ENCODE results near the gene APOC3.

GRCh38 chr11:116193182-116194401 lies 579.2 kb downstream of the BUD13 start:
- PRO-cap, 10 experiments = peak in 9 of 10 experiments; most common plus-strand start chr11:116194029 (in 2); most common minus-strand start chr11:116193866 (in 8)

DNA sequence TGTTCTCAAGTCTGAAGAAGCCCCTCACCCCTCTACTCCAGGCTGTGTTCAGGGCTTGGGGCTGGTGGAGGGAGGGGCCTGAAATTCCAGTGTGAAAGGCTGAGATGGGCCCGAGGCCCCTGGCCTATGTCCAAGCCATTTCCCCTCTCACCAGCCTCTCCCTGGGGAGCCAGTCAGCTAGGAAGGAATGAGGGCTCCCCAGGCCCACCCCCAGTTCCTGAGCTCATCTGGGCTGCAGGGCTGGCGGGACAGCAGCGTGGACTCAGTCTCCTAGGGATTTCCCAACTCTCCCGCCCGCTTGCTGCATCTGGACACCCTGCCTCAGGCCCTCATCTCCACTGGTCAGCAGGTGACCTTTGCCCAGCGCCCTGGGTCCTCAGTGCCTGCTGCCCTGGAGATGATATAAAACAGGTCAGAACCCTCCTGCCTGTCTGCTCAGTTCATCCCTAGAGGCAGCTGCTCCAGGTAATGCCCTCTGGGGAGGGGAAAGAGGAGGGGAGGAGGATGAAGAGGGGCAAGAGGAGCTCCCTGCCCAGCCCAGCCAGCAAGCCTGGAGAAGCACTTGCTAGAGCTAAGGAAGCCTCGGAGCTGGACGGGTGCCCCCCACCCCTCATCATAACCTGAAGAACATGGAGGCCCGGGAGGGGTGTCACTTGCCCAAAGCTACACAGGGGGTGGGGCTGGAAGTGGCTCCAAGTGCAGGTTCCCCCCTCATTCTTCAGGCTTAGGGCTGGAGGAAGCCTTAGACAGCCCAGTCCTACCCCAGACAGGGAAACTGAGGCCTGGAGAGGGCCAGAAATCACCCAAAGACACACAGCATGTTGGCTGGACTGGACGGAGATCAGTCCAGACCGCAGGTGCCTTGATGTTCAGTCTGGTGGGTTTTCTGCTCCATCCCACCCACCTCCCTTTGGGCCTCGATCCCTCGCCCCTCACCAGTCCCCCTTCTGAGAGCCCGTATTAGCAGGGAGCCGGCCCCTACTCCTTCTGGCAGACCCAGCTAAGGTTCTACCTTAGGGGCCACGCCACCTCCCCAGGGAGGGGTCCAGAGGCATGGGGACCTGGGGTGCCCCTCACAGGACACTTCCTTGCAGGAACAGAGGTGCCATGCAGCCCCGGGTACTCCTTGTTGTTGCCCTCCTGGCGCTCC lies at the start of gene APOC3:
Gene APOC3 (plus strand): TSS at position 432 of the 1,150 bp plus-strand sequence.
- PRO-cap, 10 experiments = no peak in any of the 10 experiments

GRCh38 chr11:116833271-116833745 lies 3.6 kb downstream of the APOC3 start:
- PRO-cap, 10 experiments = no peak in any of the 10 experiments

DNA sequence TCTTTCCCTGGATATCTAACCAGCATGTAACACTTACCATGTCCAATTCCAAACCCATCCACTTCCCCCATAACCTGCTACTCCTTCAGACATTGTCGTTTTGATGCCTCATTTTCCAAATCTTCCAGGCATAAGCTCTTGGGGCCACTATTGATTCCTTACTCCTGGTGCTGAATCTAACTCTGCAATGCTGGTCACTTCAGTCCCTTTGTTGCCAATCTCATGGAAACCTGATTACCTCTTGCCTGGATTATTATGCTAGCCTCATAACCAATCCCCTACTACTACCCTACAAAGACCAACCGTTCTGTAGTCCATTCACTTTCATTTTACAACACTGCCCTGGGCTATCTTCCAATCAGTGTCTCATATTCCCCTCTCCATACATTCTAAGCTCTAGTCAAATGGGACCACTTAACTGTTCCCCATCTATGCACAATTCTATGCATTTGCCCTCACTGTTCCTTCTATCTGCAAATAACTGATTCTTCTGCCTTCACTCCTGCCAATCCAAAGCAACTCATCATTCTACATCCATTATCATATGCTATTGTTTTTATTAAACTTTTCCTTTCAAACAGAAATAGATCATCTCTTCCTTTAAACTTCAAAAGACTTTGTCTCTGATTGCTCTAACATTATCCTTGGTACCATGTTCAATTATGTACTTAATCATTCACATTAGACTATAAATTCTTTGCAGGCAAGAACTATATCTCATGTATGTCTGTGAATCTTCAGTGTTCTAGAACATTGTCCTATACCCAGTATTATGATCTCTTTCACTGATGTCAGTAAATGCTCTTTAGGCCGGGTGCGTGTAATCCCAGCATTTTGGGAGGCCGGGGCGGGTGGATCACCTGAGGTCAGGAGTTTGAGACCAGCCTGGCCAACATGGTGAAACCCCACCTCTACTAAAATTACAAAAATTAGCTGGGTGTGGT lies 12.8 kb upstream of the APOA1 start:
- PRO-cap, 10 experiments = no peak in any of the 10 experiments

GRCh38 chr11:116851717-116852059 lies 14.3 kb upstream of the APOA1 start:
- PRO-cap, 10 experiments = no peak in any of the 10 experiments

DNA sequence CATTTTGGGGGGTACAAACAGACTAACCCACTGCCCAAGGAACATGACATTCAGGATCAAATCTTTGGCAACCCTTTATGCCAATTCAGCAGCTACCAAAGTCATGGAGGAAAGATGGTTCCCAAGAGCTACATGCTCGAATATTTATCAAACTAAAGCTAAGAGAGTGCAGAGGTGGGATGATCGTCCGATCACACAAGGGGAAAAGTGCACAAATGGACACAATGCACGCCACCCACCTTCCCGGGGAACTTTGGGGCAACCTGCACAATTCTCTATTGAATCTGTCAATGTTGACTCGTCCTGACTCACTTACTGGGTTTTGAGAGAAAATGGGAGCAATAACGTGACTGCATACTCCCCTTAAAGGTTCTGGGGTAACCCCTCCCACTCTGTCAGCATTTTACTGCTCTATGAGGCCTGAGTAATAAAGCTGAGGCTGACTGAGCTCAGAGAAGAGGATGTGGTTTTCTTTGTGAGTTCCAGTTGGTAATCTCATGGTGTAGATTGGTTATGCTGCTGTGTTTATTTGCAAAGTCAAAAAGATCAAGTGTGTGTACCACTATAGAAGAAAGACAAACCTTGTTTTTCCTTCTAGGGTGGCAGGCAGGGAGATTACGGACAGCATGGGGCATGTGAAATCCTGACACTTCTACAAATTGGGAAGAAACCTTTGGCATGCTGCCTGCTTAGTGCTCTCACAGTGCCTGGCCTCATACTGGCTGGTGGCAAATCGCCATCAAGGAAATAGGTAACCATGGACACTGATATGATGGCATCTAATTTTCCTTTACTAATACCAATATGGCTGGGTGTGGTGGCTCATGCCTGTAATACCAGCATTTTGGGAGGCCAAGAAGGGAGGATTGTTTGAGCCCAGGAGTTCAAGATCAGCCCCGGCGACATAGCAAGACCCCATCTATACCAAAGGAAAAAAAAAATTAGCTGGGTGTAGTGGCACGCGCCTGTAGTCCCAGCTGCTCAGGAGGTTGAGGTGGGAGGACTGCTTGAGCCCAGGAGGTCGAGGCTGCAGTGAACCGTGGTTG lies 16.2 kb upstream of the APOA1 start:
- PRO-cap, 10 experiments = no peak in any of the 10 experiments

GRCh38 chr11:116867137-116868228 lies 30.1 kb upstream of the APOA1 start:
- PRO-cap, 10 experiments = no peak in any of the 10 experiments

DNA sequence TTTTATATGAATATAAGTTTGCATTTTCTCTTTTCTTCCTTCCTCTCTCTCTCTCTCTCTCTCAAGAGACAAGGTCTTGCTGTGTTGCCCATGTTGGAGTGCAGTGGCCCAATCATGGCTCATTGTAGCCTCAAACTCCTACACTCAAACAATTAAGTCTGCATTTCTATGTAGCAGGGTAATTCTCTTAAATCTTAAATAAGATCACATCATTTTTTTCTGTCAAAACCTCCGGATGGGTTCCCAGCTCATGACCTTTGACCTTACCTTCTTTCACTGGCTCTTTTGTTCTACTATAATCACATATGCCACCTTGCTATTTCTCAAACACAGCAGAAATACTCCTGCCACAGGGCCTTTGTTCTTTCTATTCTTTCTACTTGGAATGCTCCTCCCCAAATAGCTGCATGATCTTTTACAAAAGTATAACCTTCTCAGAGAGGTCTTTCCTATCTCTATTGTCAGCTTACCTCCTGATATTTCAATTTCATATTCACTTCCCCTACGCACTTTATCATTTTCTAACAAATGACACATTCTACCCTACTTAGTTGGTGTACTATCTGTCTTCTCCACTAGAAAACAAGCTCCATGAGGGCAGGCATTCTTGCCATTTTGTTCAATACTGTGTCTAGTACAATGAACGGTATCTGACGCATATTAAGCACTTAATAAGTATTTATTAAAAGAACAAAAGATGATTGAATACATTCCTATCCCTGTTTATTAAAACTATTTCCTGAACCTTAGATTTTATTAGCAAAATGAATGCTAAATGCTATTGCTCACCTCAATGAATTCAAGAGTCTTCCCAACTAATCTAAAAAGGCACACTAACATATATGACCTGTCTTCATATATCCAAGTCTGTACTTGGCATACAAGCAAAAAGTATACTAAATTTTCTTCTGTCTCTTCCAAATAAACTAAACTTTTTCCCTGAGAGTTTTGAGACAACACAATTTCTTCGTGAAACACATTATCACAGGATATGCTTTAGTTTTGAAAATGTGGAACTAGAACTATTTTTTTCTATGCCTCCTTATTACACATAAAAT lies 96.5 kb upstream of the APOA1 start:
- PRO-cap, 10 experiments = no peak in any of the 10 experiments

GRCh38 chr11:116947943-116948379 lies 110.5 kb upstream of the APOA1 start:
- PRO-cap, 10 experiments = no peak in any of the 10 experiments

DNA sequence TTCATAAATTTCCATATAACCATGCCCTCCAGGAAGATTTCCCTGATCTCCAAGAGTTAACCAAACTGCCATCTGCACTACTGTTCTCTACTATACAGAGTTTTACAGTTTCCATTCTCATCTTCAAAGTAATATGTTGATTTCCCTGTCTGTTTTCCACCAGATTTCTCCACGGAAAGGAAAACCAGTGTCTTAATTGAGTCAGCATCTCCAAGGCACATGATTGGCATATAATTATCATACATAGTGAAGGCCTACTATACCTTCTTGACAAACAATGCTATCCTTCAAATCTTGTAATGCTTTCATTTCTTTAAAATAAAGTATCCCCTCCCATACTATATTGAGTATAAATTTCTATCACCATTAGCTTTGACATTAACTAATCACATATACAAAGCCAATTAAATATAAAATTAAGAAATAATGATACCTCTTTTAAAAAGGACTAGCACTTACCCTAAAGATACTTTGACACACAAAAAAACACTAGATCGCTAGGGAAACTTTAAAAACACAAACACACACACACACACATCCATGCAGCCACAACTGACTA lies 115.2 kb upstream of the APOA1 start:
- PRO-cap, 10 experiments = no peak in any of the 10 experiments

DNA sequence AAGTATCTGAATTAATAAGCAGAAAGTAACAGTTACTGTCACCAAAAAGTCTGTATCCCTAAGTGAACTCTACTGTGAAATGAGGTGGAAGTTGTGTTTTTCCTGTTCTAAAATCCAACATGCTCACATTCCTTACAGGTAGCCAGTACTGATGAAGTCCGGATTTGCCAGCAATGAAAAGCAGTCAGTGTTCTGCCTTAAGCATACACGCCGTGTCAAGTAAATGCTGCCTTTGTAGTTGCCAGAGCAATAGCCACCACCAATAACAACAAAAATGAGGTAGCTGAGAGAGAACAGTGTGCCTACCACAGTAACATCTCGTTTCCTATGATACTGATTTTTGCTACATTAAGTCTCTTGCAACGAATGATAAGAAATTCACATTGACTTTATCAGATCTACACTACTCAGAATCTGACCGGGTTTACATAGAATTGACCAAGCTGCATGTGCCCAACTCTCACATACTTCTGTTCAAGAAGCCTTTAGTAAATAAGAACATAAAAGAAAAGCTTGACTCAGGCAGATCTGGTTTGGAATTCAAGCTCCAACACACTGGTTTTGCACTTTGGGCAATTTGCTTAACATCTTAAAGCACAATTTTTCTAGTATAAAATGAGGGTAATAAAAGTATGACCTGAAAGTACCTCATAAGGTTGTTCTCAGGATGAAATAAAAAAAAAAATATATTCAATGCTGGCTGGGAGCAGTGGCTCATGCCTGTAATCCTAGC lies 95.3 kb downstream of the SIK3 start:
- PRO-cap, 10 experiments = no peak in any of the 10 experiments

GRCh38 chr11:117096346-117097064 lies 1.7 kb downstream of the SIK3 start:
- PRO-cap, 10 experiments = peak in 7 of 10 experiments; most common plus-strand start chr11:117096743 (in 7); most common minus-strand start chr11:117096600 (in 1)

- PRO-cap, 10 experiments = peak in 8 of 10 experiments; most common plus-strand start chr11:117145308 (in 2); most common minus-strand start chr11:117145210 (in 8)
Measured at GRCh38 chr11:117145023-117145793, 1.1 kb downstream of the PAFAH1B2 start.

- PRO-cap, 10 experiments = peak in 1 of 10 experiments; most common plus-strand start chr11:117184142 (in 1); most common minus-strand start chr11:117184049 (in 1)
Measured at GRCh38 chr11:117183885-117184453, 5.4 kb downstream of the SIDT2 start.

GRCh38 chr11:117191453-117192061 lies 7.6 kb upstream of the TAGLN start:
- PRO-cap, 10 experiments = no peak in any of the 10 experiments

DNA sequence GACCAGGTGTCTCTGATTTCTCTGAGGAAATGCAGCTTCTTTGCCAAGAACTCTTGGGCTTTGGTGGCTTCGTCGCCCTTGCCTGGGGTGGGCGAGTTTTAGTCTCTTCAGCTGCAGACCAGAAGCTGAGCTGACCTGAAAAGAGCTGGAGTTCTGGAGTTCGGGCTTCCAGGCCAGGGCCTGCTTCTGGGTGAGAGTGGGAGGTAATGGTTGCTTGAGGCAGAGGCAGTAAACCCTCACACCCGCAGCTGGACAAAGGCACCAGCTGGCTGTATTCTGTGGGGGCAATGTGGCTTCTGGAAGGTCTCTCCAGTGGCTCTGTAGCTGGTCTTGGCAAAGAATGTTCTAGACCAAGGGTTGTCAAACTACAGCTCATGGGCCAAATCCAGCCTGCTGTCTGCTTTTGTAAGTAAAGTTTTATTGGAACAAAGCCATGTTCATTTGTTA lies 3.1 kb downstream of the TAGLN start:
- PRO-cap, 10 experiments = no peak in any of the 10 experiments

DNA sequence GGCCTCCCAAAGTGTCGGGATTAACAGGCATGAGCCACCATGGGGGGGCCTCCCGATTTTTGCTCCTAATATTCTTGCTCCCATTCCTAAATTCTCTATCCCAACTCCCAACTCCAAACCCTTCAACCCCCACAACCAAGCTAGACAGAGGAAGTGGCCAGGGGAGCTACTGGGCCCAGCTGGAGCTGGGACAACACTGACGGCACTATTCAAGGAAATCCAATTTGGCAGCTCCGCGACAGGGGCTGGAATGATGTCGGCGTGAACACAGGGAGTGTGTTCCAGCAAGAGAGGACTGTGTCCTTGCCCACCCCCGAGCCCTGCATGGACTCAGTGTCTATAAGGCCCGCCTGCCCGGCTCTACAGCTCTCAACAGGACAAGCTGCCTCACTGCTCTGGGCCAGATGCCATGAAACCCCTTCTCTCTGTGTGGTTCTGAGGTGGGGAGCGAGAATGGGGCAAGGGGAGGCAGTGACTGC lies 11.3 kb downstream of the PCSK7 start:
- PRO-cap, 10 experiments = no peak in any of the 10 experiments

- PRO-cap, 10 experiments = no peak in any of the 10 experiments
Measured at GRCh38 chr11:117287733-117288339, 28.2 kb downstream of the BACE1 start.

DNA sequence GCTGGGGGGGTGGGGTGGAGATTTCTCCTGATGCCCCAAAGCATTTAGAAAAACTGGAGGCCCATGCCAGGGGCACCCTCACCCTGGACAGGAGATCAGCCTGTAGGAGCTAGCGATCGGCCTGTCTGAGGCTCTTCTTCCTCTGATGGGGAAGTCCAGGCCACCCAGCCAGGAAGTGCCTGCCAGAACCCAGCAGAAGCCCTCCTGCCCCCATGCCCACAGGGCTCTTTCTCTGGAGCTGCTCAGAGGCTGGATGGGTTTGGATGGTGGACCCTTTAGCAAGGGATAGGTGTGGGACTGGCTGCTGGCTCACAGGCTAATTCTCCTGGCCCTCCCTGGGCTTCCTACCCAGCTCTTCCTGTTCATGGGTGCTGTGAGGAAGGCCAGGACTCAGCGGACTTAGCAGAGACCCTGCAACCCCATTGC lies 7.7 kb downstream of the FXYD2 start:
- PRO-cap, 10 experiments = no peak in any of the 10 experiments

DNA sequence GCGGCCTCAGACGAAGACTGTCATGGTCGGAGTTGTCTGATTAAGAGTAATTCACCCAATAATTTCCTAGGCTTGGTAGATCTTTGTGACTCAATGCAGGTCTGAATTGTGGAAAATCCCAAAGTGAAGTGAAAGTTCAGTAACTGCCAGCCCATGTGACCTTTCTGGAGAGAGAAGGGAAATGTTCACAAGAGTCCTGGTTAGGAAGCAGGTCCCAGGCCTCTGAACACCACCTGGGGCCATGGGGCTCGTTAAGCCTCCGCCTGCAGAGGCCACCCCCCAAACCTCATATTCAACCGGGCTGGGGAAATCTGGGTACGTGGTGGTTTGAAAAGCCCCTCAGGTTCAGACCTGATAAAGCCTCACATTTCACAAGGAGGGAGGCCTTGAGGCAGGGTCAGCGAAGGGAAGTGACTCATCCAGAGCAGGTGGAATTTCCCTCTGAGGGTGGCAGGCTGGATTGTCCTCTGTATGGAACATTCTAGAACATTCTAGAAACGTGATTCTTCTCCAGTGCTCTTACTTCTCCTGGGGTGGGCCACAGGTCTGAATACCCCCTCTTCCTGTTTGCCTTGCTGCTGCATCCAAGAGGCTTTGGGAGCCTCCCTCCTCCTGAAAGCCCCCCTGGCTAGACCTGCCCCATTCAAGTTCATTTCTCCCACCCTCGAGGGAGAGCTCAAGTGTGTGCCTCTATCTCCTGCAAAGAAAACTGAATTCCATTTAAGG lies 6.5 kb downstream of the FXYD2 start:
- PRO-cap, 10 experiments = no peak in any of the 10 experiments

Data from Metastatic Breast Carcinoma in the Brain (tissue), 10 donors.